SK-MEL-5 (cell line): Measurements from ENCODE around the gene C16orf46.

DNA sequence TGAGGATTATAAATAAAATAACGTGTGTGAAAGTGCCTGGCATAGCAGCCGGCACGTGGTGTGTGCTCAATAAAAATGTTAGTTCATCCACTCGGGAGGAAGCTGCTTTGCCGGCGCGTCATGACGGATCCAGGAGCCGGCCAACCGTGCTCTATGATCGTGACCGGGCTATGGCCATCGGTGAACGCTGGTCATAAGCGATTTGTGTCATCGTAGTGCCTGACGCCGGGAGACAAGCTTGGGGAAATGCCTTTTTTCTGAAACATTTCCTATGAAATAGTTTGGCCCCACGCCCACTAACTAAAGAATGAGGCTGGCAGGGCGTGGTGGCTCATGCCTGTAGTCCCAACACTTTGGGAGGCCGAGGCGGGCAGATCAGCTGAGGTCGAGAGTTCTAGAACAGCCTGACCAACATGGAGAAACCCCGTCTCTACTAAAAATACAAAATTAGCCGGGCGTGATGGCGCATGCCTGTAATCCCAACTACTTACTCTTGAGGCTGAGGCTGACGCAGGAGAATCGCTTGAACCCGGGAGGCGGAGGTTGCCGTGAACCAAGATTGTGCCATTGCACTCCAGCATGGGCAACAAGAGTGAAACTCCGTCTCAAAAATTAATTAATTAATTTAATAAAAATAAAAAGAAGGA is 73.8 kb downstream of the CMC2 start:
RAMPAGE:
- cytosol, long total RNA, result no peak
- long total RNA, result no peak
- nucleus, long total RNA, result no peak

DNA sequence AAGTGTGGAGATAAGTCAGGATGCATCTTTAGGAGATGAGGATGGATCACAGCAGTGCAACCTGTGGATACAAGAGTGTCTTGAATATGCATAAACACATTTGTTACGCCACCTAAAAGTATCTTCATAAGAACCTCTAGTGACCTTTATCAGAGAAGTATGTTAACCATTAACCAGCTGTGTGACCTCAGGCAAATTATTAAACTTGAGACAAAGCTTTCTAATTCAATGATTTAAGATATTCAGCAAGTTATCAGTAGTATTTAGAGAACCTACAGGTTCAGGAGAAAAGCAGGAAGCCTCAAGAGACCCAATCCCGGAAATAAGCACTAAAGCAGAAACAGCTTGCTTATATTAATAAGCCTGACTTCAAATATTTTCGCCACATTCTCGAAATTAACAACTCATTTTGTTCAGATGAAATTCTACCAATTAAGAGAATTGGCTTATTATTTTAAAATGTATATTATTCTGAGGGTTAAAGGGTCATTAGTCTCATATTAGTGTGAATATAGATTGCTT is 9.3 kb downstream of the CMC2 start:
RAMPAGE:
- cytosol, long total RNA, result no peak
- long total RNA, result no peak
- nucleus, long total RNA, result no peak

RAMPAGE:
- cytosol, long total RNA, result no peak
- long total RNA, result no peak
- nucleus, long total RNA, result no peak
Measured at GRCh38 chr16:81039296-81039723, 3.7 kb downstream of the ATMIN start.

DNA sequence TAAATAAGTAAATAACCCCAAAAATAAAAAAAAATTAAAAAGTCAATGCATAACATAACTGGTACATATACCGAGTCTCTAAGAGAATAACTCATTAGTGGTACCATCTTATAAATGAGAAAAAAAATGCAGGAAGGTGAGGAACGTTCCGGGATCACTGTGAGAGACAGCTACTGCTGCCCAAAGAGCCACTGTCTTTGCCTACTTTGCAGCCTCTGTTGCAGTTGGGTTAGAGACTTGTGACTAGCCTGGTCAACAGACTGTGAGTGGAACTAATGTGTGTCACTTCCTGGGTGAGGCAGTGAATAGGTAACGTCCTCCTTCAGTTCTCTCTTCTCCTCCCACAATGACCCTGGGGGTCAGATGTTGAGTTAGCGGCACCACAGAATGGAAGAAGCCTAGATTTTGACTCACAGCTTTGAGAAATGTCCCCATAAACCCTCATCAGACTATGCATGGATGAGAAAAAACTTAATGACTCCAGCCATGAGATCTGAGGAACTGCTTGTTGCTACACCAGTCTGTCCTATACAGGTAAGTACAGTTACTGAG is 5.3 kb downstream of the C16orf46 start:
RAMPAGE:
- cytosol, long total RNA, result no peak
- long total RNA, result no peak
- nucleus, long total RNA, result no peak

DNA sequence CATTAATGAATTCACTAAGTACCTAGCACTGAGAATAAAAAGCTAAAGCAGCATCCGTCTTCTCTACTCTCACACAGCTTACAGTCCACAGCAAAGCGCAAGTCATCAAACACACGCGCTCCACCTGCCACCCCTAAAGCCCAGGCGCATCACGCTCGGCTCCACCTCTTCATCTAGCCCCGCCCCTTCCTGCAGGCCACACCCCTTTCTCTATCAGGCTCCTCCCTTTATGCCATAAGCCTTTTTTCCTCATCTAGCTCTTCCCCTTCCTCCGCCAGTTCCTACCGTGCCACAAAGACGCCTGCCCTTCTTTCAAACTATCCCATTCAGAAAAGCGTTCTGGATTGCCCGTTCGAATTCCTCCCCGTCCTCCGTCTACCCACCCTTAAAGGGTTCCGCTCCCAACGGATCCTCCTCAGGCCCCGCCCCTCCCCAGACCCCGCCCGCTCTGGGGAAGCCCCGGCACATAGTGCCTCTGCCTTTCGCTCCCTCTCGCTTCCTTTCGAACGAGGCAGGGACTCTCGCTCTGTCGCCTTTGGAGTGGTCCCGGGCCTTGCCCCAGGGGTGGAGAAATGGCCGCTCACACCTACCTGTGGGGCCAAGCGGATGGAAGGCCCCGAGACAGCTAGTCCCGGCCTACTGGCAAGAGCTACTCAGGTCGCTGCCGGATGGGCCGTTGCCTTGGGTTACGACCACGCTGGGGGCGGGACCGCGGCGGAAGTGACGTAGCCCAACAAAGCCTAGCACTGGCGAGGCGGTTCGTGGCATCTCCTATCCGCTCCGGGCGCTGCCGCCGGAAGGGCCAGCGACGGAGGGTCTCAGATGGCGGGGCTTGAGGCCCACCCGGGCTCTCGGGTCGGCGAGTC is at the start of gene C16orf46:
C16orf46 (minus strand) TSS at position 693 of the 866 bp plus-strand sequence.
RAMPAGE:
- cytosol, long total RNA, result no peak
- long total RNA, result no peak
- nucleus, long total RNA, result no peak

RAMPAGE:
- cytosol, long total RNA, result no peak
- long total RNA, result no peak
- nucleus, long total RNA, result no peak
Measured at GRCh38 chr16:81357746-81358300, 43.1 kb downstream of the GAN start.

RAMPAGE:
- cytosol, long total RNA, result no peak
- long total RNA, result no peak
- nucleus, long total RNA, result no peak
Measured at GRCh38 chr16:81415646-81416216, 28.9 kb upstream of the CMIP start.

RAMPAGE:
- cytosol, long total RNA, result no peak
- long total RNA, result no peak
- nucleus, long total RNA, result no peak
Measured at GRCh38 chr16:81452398-81452922, 7.9 kb downstream of the CMIP start.

GRCh38 chr16:81452958-81453460 is 8.4 kb downstream of the CMIP start:
RAMPAGE:
- cytosol, long total RNA, result no peak
- long total RNA, result no peak
- nucleus, long total RNA, result no peak

GRCh38 chr16:81473436-81474087 is 29.0 kb downstream of the CMIP start:
RAMPAGE:
- cytosol, long total RNA, result no peak
- long total RNA, result no peak
- nucleus, long total RNA, result no peak

RAMPAGE:
- cytosol, long total RNA, result no peak
- long total RNA, result no peak
- nucleus, long total RNA, result no peak
Measured at GRCh38 chr16:81480718-81481054, 36.1 kb downstream of the CMIP start.

DNA sequence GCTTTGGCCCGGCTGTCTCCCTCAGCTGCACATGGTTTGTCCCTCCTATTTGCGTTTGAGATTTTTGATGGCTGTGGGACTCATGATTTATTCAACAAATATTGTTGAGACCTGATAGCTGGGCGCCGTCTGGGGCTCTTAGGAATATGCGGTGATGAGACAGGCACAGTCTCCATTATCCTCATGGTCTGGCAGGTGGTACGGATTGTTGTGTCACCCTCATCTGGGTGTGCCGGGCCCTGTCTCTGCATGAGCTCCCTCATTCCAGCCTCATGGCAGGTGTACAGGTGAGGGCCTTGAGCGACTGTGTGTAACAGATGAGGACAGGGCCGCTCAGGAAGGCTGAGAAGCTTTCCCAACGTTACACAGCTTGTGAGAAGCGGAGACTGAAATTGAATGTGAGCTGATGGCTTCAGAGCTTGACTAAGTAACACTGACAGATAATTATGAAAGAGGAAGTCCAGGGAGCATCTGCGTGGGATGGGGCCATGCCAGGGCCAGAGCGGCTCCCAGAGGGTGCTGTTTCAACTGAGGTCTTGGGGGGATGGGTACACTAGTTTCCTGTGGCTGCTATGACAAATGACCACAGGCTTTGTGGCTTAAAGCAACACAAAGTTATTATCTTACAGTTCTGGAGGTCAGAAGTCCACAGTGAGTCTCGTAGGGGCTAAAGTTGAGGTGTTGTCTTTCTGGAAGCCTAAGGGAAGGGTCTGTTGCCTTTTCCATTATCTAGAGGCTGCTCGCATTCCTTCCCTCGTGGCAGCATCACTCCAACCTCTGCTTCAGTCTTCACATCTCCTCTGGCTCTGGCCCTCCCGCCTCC is 36.7 kb downstream of the CMIP start:
RAMPAGE:
- cytosol, long total RNA, result no peak
- long total RNA, result no peak
- nucleus, long total RNA, result no peak

DNA sequence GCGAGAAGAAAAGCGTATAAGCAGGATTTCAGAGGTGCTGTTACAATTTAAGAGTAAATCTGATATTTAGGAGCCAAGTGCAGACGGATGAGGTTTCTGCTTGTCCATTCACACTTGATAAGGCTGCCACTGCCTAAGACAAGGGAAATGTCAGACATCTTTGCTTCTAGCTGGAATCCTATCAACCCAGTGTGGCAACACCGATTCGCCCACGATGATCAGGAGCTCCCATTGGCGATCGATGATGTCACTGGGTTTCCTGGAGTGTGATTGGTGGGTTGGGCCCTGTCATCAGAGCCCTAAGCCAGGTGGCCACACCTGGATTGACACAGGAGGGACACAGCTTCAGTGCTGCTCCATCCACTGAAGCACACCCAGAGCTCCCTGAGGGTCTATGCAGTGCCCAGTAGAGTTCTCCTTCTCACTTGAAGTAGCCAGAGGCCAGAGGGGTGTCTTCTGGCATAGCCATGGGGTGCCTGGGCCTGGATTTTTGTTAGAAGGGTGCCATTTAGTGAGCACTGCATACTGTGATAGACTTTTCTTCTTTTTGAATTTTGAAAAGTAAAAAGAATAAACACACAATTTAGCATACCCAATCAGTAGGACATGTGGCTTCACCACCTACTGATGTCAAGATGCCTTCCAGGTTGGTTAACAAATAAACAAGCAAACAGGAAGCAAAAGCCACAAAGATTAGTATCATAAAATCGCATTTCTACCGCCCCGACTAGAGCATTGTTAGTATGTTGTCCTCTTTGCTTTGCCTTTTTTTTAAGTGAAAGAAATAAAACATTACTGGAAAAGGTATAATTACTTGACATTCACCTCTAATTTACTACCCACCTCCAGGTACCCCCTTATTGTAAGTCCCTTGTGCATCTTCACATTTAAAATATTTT is 77.6 kb downstream of the CMIP start:
RAMPAGE:
- cytosol, long total RNA, result no peak
- long total RNA, result no peak
- nucleus, long total RNA, result no peak

DNA sequence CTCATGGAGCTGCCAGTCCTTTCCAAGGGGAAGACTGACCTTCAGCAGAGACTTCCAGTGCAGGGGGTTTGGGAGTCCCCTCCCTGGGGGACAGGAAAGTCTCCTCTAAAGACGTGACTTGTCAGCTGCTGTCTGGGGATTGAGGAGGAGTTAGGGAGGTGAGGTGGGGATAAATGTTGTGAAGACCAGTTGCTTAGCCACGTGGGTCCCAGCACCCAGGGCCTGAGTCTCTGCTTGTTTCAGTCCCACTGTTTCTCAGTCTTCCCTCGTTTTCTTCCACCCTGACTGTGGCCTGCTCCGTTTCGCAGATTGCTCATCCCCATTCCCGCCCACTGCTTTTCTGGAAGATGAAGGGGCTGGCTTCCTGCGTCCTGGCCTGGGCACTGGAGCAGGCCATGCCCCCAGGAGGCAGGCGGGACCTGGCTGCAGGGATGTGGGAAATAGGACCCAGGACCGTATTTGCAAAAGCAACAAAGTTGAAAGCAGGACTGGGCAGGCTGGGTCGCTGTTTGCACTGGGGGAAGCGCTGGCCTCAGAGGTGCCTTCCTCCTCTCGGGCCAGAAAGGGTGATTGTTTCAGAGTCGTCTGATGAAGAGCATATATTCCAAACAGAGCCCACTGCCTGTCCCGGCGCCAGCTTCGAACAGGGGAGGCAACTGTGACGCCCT is 108.4 kb downstream of the CMIP start:
RAMPAGE:
- cytosol, long total RNA, result no peak
- long total RNA, result no peak
- nucleus, long total RNA, result no peak

RAMPAGE:
- cytosol, long total RNA, result no peak
- long total RNA, result no peak
- nucleus, long total RNA, result no peak
Measured at GRCh38 chr16:81583385-81583914, 138.8 kb downstream of the CMIP start.

DNA sequence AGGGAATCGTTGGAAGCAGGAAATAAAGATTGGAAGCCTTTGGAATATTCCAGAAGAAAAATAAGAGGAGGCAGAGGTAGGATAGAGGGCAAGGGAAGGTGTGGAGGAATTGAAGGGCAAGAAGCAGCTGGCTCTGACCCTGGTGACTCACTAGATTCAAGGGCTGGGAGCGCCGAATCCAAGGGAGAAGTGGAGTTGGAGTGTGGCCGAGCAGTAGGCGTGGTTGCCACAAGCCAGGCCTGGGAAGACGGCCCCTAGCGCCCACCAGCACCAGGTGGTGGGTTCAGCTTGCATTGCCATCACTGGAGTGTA is 139.3 kb downstream of the CMIP start:
RAMPAGE:
- cytosol, long total RNA, result no peak
- long total RNA, result no peak
- nucleus, long total RNA, result no peak

DNA sequence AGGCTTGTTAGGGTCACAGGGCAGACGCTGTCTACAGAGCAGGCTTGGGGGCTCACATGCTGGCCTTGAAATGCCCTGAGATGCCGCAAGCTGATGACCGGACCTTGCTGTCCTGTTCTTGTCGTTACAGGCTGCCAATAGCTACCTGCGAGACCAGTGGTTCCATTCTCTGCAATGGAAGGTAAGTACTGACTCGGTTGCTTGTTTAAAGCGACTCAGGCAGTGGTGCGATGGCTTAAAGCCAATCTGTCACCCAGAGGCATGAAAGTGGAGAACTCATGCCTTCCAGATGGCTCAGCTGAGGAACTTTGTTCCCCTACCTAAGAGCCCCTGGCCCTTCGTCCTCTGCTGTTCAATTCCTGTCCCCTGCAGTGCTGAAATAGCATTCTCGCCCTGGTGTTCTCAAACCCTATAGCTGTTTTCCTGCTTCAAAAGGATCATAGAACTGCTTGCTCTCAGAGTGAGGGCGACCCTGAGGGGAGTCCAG is 158.3 kb upstream of the PLCG2 start:
RAMPAGE:
- cytosol, long total RNA, result no peak
- long total RNA, result no peak
- nucleus, long total RNA, result no peak

DNA sequence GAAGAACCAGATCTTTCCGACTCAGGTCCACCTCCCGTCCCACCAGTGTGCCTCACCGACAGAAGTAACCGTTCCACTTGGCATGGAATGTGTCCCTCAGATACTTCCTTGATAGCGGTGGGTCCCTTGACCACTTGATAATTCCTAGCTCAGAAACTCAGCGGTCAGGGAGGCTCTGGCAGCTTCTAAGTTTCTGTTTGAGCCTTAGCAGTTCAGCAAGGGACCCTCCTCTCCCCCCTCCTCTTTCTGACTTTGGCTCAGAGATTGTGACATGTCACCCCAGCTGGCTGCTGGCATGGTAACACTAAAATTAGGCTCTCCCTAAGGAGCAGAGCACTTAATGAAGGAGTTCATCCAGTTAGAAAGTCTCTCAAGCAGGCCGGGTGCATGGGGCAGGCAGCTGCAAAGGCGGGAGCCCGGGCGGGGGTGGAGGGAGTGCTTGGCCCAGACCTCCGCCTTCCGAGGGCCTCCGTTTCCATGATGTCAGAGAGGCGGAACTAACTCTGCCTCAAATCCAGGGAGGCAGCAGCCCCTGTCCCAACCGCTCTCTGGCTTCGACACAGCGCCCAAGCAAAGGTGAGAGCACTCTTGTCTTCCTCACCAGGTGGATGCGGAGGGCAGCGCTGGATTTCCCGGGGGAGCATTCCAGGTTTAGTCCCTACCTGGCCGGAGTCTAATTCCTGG is 128.1 kb upstream of the PLCG2 start:
RAMPAGE:
- cytosol, long total RNA, result no peak
- long total RNA, result no peak
- nucleus, long total RNA, result no peak

DNA sequence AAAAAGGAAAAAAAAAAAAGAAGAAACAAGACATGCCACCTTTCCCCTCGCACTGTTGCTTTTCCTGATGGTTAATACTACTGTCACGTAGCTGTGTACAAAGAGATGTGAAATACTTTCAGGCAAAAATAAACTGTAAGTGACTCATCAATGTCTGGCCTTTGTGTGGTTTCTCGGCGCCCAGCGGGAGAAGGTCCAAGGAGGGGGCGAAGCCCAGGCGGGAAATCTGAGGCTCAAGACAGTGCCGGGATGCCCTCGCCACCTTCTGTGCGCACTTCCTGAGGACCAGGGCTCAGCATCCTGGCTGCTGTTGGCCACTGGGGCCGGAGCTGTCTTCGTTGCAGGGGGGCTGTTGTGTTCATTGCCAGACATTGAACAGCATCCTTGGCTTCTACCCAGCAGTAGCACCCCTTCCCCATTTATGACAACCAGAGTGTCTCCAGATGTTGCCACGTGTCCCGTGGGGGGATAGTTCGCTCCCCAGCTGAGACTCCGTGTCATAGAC is 67.4 kb upstream of the PLCG2 start:
RAMPAGE:
- cytosol, long total RNA, result no peak
- long total RNA, result no peak
- nucleus, long total RNA, result no peak

DNA sequence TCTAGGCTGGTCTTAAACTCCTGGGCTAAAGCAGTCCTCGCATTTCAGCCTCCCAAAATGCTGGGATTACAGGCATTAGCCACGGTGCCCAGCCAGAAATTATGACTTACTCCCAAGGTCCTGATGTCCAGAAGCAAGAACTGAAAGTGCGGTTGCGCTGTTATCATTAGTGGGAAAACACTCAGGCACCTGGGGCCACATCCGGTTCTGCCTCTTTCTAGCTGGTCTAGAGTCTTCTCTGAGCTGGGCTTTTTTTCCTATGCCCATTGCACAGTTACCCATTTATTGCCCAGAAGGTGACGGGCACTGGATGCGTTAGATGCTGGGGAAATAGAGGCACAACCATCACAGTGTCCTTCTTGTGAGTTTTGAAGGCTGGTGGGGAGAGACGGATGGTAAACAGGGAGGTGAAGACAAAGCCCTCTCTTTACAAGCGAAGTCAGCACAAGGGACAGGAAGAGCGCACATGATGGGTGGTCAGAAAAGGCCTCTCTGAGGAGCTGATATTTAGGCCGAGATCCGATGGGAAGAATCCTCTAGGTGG is 37.7 kb downstream of the PLCG2 start:
RAMPAGE:
- cytosol, long total RNA, result no peak
- long total RNA, result no peak
- nucleus, long total RNA, result no peak